Measurements from ENCODE around the gene TRIM9.

DNA sequence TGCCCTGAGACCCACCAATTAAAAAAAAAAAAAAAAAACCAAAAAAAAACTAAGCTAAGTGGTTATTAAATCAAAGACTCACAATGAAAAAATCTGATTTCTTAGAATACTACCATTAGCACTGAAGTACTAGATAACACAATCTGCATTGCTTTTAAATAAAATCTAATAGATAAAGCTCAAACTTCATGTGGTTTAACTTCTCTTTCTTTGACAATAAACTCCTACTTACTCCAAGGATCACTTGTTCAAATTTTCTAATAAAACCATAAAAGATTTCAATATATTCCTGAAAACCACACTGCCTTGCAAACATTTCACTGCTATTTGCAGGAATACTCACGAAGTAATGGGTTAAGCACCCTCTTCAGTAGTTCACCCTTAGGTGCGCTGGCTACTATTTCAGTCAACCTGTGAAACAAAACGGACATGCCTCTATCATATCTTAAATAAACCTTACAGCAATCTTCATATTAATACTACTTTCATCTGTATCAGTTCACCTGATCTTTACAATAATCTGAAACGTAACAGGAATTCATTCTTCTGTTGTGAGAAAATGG, 14.7 kb downstream of the NEMF start:
- PRO-cap, 2 experiments, result no peak in any of the 2 experiments

GRCh38 chr14:49851695-49852158, 861 bp downstream of the NEMF start:
- PRO-cap, 2 experiments, result peak in 1 of 2 experiments; most common plus-strand start chr14:49852060 (in 1)

GRCh38 chr14:49895176-49896429, 2.7 kb downstream of the ARF6 start:
- PRO-cap, 2 experiments, result no peak in any of the 2 experiments

GRCh38 chr14:50000856-50001849, 108.3 kb downstream of the ARF6 start:
- PRO-cap, 2 experiments, result peak in 1 of 2 experiments; most common plus-strand start chr14:50001791 (in 1); most common minus-strand start chr14:50001588 (in 1)

DNA sequence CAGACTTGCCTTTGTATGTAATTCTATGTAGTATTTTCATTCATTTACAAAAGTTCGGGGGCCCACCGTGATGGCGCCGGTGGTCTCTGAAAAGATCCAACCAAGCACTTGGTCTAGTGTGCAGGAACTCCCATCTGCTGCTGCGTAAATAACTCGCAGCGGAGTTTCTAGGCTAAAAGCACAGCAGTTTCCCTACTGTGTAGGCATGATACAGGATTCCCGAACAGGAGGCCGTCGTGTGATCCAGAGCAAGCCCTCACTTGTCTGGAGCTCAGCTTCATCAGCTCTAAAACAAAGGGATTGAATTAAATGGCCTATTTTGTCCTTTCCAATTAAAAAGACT, 34.5 kb downstream of the VCPKMT start:
- PRO-cap, 2 experiments, result no peak in any of the 2 experiments

DNA sequence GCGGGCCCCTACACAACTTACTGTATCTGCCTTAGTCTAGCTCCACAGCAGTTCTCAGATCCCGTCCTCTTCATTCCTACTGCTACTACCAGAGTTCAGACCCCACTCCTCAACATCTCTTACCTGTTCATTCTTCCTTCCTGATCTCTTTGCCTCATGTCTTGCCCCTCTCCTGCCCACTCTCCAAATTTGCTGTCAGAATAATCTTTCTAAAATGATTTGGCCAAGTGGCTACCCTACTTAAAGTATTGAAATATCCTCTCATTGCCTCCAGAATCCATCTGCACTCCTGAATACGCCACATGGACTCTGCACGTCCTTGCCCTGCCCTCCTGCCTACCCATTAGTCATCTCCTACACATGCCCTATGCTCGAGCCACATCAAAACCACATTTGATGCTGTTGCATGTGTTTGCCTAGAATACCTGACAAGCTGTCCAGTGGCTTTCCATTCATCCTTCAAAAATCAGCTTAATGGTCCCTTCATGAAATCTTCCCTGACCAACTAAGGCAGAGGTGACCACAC, 17.1 kb downstream of the VCPKMT start:
- PRO-cap, 2 experiments, result no peak in any of the 2 experiments

DNA sequence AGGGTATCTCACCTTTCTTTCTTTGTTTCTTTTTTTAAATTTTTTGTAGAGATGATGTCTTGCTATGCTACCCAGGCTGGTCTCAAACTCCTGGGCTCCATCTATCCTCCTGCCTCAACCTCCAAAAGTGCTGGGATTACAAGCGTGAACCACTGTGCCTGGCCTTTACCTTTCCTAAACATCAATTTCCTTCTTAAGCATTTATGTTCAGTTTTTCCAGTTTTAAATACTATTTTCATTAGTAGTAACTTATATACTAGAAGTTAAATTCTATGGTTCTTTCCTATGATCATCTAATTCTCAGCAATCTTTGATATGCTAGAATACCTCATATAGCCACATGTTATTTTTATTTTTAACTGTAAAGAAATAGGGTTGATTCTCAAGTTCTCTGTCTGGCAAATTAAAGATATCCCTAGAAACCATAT, 38.2 kb downstream of the SOS2 start:
- PRO-cap, 2 experiments, result no peak in any of the 2 experiments

DNA sequence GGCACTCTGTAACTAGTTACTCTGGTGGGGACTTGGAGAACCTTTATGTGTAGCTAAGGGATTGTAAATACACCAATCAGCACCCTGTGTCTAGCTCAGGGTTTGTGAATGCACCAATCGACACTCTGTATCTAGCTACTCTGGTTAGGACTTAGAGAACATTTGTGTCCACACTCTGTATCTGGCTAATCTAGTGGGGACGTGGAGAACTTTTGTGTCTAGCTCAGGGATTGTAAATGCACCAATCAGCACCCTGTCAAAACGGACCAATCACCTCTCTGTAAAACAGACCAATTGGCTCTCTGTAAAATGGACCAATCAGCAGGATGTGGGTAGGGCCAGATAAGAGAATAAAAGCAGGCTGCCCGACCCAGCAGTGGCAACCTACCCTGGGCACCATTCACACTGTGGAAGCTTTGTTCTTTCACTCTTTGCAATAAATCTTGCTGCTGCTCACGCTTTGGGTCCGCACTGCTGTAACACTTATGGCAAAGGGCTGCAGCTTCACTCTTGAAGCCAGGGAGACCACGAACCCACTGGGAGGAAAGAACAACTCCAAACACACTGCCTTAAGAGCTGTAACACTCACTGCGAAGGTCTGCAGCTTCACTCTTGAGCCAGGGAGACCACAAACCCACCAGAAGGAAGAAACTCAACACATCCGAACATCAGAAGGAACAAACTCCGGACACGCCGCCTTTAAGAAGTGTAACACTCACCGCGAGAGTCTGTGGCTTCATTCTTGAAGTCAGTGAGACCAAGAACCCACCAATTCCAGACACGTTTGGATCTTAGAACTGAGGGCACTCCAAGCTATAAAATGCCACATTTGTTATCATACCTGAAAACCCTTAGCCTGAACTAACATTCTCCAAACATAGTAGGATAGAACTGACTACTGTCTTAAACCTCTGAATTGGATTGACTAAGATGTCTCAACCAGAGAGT, 33.9 kb downstream of the CDKL1 start:
- PRO-cap, 2 experiments, result no peak in any of the 2 experiments

DNA sequence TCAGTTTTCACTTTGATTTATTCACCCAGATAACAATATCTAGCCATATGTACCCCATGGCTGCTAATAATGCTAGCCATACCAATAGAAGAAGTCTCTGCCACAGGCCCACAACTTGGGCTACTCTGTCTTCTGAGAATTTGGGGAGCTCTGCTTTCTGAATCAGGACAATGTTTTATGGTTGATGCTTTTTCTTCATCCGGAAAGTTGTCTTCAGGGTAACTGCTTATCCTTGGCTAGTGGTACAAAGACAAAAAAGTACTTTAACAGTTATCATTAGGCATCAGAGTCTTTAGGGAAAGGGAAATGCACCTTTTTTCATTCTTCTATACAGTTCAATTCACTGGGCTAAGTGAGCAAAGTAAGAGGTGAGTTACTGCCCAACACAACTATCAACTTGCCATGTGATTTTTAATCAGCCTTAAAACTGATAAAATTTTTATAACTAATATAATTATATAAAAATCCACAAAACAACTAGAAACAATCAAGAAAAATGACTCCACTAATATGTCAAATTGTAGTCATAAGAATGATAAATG, 48.3 kb upstream of the CDKL1 start:
- PRO-cap, 2 experiments, result no peak in any of the 2 experiments

GRCh38 chr14:50459723-50460164, 63.1 kb upstream of the CDKL1 start:
- PRO-cap, 2 experiments, result no peak in any of the 2 experiments

DNA sequence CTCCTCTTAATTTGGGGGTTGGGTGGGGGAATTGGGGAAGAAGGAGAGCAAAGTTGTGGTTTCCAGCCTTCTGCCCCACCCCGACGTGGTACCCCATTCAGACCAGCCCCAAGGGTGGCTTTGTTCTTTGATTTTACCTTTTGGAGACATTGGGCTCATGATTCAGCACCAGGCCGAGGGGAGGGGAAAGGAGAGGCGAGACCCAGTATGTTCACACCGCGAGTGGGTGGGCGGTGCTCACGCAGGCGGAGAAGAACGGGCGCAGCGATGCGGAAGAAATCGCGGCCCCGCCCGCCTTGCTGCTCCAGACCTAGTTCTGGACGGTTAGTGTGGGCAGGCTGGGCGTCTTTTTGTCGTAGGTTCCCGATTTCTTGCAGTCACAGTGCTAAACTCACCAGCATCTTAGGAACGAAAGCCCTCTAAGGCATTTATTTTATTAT, 978 bp downstream of the ATL1 start:
- PRO-cap, 2 experiments, result peak in 1 of 2 experiments; most common plus-strand start position 307 of the sequence (in 1); most common minus-strand start position 318 of the sequence (in 1)

DNA sequence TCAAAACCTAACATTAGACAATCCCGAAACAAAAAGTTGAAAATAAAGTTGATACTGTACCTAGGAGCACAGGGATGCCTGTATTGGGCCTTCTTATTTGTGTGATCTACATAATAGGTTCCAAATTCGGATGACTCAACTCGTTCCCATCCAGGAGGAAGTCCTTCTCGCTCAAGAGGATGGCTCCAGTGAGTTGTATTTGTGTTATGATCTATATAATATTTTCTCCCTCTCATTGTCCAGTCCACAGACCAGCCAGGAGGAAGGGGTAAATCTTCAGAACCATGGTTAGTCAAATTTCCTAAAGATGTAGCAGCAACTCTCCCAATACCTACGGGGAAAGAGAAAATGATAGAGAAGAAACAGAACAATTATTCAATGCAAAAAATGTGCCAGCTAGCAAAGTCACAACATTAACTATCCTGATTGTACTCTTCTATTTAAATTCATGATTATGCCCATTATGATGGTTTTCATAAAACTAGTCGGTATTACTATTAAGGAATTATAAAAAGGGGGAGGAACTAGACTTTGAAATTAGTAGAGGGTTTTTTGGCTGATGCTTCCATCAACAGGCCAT, 23.3 kb downstream of the SAV1 start:
- PRO-cap, 2 experiments, result no peak in any of the 2 experiments

GRCh38 chr14:50770633-50771270, 60.2 kb downstream of the NIN start:
- PRO-cap, 2 experiments, result no peak in any of the 2 experiments

DNA sequence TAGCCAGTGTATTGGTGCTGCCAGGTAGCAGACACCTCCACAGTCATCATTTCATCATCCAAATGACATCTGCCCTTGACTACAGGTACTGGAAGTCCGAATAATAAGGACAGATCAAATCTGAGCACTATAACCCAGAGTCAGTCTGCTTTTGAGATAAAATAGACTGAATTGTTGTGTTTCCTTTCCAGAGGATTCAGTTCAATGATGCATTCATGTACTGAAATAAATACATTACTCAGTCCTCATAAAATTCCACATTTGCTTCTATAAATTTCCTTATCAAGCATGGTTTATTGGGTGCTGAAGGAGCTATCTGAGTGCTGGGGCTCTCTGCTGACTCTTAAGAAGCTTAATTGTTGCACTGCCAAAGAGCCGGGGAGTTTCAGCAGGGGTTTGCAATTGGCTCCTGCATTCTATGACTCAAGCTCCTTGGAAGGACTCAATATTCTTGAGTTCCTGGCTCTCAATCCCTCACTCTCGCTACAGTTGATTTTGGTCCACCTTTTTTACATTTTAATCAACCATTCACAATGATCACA, 69.7 kb upstream of the PYGL start:
- PRO-cap, 2 experiments, result no peak in any of the 2 experiments

- PRO-cap, 2 experiments, result peak in 1 of 2 experiments; most common plus-strand start chr14:51095421 (in 1); most common minus-strand start chr14:51095159 (in 1)
These were observed at the start of gene TRIM9 for GRCh38 chr14:51095014-51095848. Gene TRIM9 (minus strand): TSS chr14:51095105.

- PRO-cap, 2 experiments, result no peak in any of the 2 experiments
These were observed 97.3 kb upstream of the FRMD6 start for GRCh38 chr14:51554310-51554975.

DNA sequence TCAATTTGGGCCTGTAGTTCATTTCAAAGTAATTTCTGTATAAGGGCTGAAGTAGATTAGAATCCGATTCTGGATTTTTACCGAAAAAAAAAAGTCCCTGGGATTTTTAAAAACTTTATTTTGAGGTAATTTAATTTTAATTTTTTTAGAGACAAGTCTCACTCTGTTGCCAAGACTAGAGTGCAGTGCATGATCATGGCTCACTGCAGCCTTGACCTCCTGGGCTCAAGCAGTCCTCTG, 18.2 kb downstream of the FRMD6 start:
- PRO-cap, 2 experiments, result no peak in any of the 2 experiments

DNA sequence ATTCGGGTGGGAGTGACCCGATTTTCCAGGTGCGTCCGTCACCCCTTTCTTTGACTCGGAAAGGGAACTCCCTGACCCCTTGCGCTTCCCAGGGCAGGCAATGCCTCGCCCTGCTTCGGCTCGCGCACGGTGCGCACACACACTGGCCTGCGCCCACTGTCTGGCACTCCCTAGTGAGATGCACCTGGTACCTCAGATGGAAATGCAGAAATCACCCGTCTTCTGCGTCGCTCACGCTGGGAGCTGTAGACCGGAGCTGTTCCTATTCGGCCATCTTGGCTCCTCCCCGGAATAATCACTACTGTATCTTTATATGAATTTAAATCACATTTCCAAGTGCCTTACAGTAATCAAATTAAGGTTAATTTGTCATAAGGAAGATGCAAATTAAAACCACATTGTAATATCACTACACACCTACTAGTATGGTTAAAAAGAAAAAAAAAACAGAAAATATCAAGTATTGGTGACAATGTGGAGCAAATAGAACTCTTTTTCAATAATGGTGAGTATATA, 60.0 kb upstream of the GNG2 start:
- PRO-cap, 2 experiments, result no peak in any of the 2 experiments

- PRO-cap, 2 experiments, result no peak in any of the 2 experiments
These were observed 3.1 kb downstream of the GNG2 start for GRCh38 chr14:51863508-51863937.

DNA sequence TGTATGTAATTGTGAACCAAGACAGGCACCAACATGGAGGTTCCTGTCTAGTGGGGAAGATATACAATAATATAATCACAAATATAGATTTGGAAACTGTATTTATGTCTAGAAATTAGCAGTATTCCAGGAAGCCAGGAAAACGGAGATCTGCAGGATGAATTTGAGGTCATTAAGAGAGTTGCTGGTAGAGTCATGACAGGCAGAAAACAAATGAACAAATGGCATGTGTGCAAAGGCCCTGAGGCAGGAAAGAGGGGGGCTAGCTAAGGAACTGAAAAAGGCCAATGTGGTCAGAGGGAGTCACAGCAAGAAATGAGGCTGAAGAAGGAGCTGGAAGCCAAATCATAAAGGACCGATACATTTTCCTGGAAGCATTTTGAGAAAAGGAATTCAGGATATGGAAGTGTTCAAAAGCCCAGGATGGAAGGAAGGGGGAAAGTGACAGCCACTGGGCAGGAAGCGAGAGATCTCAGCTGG, 49.7 kb downstream of the GNG2 start:
- PRO-cap, 2 experiments, result no peak in any of the 2 experiments